Thoracic aorta endothelial cell (primary cell): ENCODE measurements around the genes GRIFIN and TTYH3.

DNA sequence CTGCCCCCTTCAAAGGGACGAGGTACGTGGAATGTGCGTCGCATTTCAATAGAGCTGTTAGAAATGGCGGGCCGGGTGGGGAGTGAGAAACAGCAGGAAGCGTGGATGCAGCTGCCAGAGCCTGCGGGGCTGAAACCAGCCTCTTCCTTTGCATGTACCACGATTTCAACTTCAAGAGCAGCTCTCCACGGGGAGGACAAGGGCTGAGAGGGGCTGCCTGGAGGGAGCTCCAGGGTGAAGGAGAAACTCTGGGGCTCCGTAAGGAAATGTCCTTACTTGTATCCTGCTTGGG lies 274.2 kb downstream of the ELFN1 start:
- CAGE, long polyA plus RNA = no peak

GRCh38 chr7:1999516-1999877 lies 233.2 kb downstream of the MAD1L1 start:
- CAGE, long polyA plus RNA = no peak

DNA sequence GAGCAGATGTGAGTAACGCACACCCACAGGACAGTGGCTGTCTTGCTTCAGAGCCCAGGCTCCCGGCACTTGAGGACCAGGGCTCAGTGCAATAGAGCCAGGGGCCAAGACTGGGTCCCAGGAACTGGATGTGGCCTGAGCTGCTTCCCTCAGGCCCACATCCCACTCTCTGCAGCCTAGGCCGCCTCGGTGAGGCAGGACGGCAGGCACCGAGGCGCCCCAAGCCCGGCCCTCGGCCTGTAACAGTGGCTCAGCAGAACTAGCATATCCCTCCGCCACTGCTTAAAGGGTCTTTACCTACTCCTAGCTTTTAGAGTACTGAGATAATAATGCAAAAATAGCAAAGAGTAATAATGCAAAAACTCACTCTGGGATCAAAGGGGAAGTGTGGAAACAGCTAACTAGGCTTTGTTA lies 159.8 kb downstream of the MAD1L1 start:
- CAGE, long polyA plus RNA = no peak

DNA sequence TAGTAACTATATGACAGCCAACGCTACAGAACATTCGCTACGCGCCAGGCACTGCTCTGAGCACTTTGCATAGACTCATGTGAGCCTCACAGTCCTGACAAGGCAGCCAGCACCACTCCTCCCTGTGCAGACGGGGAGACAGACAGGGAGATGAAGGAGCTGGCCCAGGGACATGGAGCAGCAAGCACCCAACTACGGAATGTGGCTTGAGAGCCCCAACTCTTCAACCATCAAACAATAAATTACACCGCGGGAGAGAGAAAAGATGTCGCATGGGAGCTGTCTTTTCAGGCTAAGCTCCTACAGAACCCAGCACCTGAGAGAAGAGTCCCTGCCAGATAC lies 18.7 kb downstream of the MAD1L1 start:
- CAGE, long polyA plus RNA = no peak

- CAGE, long polyA plus RNA = no peak
Measured at GRCh38 chr7:2387732-2388224, 15.6 kb upstream of the CHST12 start.

DNA sequence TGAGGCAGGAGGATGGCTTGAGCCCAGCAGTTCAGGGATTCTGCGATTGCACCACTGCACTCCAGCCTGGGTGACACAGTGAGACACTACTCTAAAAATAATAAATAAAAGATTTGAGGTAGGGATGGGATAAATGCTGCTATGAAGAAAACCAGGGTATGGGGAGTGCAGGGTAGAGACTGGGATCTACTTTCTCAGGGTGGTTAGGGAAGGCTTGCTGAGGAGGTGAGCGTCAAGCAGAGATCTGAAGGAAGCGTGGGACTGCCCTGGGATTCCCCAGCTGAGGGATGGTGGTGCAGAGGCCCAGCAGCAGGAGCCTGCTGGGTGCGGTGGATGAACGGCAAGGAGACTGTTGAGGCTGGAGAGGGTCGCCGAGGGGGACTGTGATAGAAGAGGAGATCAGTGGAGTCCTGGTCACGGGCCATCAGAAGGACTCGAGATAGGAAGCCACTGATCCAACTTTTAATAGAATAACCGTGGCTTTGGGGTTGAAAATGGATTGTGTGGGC lies 7.1 kb downstream of the CHST12 start:
- CAGE, long polyA plus RNA = no peak

DNA sequence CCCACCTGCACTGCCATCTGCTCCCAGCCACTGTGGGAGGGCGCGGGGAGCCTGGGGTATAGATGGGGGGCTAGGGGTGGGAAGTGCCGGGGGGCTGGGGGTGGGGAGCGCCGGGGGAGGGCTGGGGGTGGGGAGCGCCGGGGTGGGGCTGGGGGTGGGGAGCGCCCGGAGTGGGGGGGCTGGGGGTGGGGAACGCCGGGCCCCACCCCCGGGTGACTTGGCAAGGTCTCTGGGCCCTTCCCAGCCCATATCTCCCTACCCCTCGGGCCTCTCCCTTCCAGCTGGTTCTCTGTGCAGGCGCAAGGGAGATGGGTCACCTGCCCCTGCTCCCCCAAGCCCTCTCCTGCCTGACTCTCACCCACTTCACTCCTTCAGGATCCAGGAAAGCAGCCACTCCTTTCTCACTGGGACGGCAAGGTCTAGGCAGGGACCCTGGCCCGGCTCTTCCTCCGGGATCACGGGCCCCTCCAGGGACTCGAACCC lies at the start of gene GRIFIN:
Gene GRIFIN, minus strand, starts transcription at position 32 of the 483 bp plus-strand sequence.
- CAGE, long polyA plus RNA = no peak

DNA sequence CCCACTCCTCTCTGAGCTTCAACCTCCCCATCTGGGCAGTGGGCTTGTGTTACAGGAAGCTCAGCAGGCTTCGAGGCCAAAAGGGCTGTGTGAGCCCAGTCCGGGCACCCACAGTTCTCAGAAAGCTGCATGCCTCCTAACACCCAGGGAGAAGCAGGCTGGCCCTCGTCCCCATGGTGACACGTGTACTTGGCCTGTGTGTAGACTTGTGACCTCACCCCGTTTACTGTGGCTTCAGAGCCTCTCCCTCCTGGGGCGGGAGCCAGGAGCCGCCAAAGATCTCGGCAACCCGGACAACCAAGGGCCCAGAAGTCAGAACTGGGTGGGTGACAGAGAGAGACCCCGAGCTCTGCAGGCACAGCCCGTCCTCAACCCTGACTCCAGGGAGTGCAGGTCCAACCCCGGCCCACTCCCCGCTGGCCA lies 2.3 kb upstream of the GRIFIN start:
- CAGE, long polyA plus RNA = no peak

- CAGE, long polyA plus RNA = no peak
Measured at GRCh38 chr7:2498013-2498426, 21.6 kb upstream of the LFNG start.

DNA sequence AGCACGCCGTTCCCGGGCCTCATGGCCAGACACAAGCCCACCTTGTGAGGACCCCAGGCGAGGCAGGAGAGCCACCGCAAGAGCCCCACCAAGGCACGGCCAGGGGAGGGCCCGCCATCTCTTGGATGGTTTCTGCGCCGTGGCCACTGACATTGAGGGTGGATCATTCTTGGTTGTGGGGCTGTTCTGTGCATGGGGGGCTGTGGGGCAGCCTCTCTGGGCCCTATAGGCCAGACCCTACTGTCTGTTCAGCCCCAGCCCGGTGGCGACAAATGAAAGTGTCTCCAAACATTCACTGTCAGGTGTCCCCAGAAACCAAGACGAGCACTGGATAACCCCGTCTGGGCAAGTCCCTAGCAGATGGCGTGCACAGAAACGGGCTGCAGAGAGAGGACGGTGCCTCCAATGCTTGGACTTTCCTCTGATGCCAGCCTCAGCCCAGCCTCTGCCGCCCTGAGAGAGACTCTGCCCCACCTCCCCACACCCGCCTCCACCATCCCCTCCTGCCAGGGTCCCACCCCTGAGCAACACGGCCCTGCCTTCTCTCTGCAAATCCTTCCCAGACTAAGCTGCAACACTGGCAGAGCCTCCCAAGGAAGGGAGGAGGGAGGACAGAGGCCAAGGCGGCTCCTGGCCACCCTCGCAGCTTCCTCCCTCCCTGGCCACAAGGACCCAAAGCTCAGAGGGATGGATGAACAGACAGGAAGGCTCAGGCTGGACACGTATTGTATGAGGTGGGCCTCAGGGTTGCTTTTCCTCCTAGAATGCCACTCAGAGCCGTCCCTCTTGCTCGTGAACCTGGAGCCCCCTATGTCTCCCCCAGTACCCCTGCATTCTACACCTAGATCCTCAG lies 7.4 kb upstream of the LFNG start:
- CAGE, long polyA plus RNA = no peak

GRCh38 chr7:2519186-2519419 lies 471 bp upstream of the LFNG start:
- CAGE, long polyA plus RNA = no peak

DNA sequence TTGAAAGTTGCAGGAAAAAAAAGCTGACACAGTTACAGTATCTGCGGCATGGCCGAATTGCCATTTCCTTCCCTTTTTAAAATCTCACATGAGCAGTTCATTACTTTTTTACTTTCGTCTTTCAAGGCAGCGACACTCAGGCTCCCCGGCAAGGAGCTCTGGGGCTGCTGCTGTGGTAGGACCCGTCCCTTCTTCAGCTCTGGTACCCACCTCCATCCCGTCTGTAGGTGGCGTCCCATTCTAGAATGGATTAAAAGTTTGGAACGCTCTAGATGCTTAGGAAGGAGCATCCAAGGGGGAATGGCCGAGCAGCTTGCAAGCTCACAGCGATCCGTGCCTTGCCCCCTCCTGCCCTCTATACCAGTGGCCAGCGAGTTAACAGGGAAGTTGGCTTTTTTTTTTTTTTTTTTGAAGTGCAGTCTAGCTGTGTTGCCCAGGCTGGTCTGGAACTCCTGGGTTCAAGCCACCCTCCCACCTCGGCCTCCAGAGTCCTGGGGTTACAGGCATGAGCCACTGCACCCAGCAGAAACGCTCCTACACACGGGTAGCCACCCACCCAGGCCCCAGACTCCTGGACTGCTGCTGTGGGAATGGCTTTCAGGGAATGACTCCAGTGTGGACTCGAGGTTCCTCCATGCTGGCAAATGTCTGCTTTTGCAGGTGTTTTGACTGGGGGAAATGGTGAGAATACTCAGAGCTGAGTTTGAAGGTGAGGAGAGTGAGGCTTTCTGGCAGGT lies 22.7 kb upstream of the TTYH3 start:
- CAGE, long polyA plus RNA = no peak

DNA sequence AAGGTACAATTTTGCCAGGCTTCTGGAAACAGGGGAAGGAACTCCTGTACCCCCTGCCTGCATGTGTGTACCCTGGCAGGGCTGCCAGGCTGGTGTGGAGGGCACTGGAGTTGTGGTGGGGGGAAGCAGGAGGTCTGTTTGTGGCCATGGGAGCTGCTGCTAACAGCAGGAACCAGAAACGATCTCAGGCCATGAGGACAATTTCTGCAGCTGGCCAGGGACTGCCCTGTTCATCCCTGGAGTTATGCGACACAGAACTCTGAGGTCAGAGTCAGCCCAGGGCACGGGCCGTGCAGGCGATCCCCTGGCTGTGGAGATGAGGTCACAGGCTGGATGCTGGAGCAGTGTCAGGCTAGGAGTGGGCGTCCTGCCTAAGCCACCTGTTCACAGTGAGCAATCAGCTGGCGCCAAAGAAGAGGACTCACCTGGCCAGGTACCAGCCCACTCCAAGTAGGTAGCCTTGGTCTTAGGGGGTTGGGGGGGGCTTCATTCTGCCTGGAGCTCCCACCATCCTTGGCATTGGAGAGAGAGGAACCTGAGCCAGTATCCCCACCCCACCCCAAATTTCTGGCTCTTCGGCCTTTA lies 2.1 kb upstream of the TTYH3 start:
- CAGE, long polyA plus RNA = no peak

GRCh38 chr7:2631748-2632368 lies at the start of gene TTYH3:
Gene TTYH3, plus strand, starts transcription at chr7:2631986.
- CAGE, long polyA plus RNA = no peak

DNA sequence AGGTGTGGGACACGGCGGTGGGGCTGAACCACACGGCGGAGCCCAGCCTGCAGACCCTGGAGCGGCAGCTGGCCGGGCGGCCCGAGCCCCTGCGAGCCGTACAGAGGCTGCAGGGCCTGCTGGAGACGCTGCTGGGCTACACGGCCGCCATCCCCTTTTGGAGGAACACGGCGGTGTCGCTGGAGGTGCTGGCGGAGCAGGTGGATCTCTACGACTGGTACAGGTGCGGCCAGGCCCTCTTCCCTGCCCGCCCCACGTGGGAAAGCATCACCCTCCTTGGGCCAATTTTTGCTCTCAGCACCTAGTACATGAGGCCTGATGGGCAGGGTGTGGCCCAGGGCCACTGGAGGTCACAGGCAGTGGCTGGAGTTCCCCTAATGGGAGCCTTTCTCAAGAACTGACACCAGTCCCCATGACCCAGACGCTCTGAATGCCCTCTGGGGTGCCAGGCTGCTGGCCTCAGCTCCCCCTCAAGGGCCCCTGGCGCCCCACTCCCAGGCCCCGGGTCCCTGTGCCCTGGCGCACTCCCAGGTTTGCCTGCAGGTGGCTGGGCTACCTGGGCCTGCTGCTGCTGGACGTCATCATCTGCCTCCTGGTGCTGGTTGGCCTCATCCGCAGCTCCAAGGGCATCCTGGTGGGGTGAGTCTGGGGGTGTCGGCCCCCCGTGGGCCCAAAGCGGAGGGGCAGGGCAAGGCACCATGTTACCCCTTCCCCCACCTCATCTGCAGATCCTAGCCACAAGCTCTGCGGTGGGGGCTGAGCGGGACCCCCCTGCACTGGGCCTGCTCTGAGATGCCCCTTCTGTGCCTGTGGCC lies 15.8 kb downstream of the TTYH3 start:
- CAGE, long polyA plus RNA = no peak

GRCh38 chr7:2662973-2664157 lies 24.6 kb upstream of the AMZ1 start:
- CAGE, long polyA plus RNA = no peak

DNA sequence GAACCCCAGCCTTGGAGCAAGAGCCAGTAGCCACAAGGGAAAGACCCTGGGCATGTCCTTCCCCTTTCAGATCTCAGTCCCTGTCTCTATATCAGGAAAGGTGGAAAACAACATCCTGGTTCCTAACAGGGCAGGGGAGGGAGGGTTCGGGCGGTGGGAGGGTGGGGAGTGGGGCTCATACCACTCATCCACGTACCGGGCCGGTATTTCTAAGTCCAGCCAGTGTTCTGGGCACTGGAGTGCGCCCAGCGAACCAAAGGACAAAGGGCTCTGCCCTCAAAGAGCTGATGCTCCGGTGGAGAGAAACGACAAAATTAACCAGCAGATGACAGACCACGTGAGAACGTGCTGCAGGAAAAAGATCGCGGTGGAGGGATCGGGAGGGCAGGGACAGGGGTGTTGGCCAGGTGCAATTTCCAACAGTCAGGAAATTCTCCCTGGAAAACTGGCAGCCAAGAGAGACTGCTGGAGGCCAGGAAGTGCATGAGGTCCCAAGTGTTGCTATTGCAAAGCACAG lies 21.5 kb upstream of the AMZ1 start:
- CAGE, long polyA plus RNA = no peak

GRCh38 chr7:2667855-2668512 lies 20.0 kb upstream of the AMZ1 start:
- CAGE, long polyA plus RNA = no peak

DNA sequence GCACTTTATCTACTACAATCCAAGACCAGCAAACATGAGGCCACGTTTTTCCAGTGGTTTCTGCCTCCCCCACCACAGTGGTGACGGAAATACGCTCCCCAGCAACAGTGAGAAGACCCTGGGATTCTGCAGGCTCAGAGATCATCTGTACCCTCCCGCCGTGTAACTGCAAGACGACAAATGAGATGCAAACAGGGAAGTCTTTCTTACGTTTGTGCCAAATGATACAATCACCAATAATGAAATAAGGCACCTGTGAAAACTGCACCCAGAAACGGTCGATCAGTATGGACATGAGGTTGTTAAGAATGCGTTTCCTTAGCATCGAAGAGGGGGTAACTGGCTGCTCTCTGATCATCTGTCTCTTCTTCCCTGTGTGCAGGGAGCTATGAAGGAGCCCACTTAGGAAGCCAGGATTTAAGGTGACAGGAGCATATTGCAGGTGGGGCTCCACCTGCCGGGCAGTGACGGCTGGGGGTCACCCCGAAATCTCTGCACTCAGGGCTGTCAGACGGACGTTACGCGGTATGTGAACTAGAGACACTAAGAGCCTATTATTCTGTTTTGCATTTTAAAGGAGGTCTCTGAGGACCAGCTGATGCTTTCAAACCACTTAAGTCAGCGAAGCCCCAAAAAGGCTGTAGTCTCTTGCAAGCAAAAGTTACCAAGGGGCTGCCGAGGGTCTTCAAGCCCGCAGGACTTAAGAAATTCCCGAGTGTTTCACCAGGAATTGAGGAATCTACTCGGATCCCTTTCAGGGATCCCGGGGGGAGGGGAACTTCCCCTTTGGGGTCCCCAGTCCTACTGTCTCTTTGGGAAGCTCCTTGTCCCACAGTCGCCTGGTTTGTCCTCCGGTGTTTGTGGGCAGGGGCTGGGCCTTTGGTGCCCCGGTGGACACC lies 64.4 kb downstream of the CARD11 start:
- CAGE, long polyA plus RNA = no peak

- CAGE, long polyA plus RNA = no peak
Measured at GRCh38 chr7:3370674-3371665, 69.9 kb downstream of the SDK1 start.